Occipital lobe (tissue), 2 donors: Measurements from ENCODE around the genes CHST12 and LFNG.

GRCh38 chr7:1560119-1561021 lies 4.4 kb upstream of the TMEM184A start:
- RAMPAGE, long total RNA = no peak

- RAMPAGE, long total RNA = no peak
Observed at GRCh38 chr7:1567000-1567909, 2.6 kb downstream of the PSMG3 start.

GRCh38 chr7:1665112-1665561 lies 4.9 kb upstream of the ELFN1 start:
- RAMPAGE, long total RNA = no peak

DNA sequence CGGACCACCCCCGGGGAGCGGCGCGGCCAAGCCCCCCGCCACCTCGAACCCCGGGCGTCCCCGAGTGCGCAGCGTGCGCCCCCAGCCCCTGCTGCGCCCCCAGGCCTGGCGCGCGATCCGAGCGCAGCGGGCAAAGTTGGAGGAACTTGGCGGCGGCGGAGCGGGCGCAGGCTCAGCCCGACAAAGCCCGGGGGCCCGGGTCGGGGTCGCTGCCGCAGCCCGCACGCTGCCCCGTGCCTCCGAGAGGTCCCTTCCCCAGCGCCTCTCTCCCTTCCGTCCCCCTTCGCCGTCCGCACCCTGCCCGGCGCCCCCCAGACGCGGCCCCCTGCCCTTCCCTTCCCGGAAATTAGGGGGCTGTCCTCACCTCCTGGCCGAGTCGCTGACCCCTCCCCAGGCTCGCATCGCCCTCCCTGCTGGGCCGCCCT lies 337 bp downstream of the ELFN1 start:
- RAMPAGE, long total RNA = no peak

GRCh38 chr7:1848121-1849007 lies 178.3 kb downstream of the ELFN1 start:
- RAMPAGE, long total RNA = no peak

DNA sequence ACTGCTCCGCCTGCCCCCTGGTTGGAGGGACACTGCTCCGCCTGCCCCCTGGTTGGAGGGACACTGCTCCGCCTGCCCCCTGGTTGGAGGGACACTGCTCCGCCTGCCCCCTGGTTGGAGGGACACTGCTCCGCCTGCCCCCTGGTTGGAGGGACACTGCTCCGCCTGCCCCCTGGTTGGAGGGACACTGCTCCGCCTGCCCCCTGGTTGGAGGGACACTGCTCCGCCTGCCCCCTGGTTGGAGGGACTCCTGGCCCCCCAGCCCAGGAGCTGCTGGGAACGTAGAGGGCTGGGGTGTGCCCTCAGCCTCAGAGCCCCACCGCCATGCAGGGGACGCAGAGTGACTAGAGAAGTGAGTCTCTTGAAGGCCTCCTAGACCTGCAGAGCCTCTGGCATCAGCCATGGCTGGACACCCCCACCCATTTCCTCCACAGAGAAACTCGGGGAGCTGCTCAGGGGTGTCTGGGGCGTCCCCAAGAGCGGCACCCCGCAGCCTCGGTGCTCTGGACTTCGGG lies 191.7 kb downstream of the ELFN1 start:
- RAMPAGE, long total RNA = no peak

DNA sequence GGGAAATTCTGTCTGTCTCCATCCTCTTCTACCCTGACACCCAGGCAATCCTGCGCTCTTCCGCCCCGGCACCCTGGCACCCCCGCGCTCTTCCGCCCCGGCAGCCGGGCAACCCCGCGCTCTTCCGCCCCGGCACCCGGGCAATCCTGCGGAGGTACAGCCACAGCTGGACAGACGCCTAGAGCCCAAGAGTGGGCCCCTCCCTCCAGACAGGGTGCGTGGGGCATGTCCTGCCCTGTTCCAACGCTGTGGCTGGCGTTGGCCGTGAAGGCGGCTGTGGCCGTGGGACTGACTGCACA lies 253.3 kb downstream of the ELFN1 start:
- RAMPAGE, long total RNA = no peak

DNA sequence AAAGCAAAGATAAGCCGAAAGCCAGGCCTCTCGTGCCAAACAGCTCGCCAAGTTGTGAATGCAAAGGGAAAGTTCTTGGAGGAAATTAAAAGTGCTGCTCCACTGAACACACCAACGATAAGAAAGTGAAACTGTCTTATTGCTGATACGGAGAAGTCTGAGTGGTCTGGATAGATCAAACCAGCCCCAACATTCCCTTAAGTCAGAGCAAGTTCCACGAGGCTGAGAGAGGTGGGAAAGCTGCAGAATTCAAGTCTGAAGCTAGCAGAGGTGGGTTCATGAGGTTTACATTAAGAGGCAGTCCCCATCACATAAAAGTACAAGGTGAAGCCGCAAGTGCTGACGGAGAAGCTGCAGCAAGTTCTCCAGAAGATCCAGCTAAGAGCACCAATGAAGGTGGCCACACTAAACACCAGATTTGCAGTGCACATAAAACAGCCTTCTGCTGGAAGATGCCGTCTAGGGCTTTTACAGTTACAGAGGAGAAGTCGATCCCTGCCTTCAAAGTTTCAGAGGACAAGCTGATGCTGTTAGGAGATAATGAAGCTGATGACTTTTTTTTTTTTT lies 194.7 kb downstream of the MAD1L1 start:
- RAMPAGE, long total RNA = no peak

- RAMPAGE, long total RNA = no peak
Observed at GRCh38 chr7:2110678-2111776, 121.7 kb downstream of the MAD1L1 start.

GRCh38 chr7:2120206-2120928 lies 112.4 kb downstream of the MAD1L1 start:
- RAMPAGE, long total RNA = no peak

DNA sequence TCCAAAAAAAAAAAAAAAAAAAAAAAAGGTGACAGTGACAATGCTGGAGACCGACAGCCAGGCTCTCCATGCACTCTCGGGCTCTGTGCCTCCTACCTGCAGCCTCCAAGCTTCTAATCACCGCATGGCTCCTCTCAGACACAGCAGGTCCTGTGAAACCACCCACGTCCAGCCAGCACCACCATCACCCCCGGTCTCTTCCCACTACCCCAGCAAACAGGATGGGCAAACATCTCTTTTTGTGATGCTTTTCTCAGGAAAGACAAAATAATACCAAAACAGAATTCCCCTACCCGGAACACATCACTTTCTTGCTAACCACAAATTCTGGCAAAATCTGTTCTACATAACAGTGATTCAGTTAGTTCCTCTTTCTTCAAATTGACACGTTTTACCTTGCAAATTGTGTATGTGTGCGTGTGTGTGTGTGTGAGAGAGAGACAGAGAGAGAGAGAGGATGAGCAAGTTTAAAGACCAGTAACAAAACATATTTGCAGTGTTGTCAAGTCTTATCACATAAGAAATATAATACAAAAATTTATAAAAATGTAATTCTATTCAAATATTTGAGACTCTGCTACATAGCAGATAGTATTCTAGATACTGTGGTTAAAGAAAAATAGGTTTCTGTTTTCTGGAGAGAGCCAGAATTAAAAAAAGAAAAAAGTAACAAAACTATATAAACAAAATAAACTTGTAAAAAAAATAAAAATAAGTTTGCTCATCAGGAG lies 6.4 kb downstream of the SNX8 start:
- RAMPAGE, long total RNA = no peak

DNA sequence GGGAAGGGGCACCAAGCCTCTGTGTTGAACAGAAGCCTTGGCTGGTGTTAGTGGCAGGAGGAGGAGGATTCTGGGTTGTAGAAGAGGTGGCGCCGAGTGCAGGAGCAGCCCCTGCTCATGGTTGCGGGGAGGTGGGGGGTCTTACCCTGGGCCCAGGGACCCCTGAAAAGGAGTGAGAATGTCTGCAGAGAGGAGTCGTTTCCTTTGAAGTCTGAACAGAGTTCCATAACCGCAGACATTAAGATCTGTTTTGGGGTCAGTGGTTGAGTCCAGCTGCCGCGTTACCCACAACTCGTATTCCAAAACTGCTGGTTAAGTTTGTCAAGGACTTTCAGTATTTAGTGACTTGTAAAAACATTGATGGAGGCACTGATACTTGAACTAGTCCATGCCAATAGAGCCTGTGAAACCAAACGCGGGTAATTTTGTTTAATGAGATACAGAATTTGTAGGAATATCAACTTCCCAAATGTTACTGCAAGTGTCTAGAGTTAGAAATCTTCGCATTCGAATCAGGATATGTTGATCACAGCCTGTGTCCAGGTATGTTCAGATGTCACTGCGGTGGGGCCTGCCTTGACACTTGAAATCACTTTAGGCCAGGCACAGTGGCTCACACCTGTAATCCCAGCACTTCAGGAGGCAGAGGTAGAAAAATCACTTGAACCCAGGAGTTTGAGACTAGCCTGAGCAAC lies 21.1 kb downstream of the EIF3B start:
- RAMPAGE, long total RNA = no peak

- RAMPAGE, long total RNA = no peak
Observed at GRCh38 chr7:2402992-2403731, at the start of gene CHST12. Gene CHST12, plus strand, starts transcription at chr7:2403611.

DNA sequence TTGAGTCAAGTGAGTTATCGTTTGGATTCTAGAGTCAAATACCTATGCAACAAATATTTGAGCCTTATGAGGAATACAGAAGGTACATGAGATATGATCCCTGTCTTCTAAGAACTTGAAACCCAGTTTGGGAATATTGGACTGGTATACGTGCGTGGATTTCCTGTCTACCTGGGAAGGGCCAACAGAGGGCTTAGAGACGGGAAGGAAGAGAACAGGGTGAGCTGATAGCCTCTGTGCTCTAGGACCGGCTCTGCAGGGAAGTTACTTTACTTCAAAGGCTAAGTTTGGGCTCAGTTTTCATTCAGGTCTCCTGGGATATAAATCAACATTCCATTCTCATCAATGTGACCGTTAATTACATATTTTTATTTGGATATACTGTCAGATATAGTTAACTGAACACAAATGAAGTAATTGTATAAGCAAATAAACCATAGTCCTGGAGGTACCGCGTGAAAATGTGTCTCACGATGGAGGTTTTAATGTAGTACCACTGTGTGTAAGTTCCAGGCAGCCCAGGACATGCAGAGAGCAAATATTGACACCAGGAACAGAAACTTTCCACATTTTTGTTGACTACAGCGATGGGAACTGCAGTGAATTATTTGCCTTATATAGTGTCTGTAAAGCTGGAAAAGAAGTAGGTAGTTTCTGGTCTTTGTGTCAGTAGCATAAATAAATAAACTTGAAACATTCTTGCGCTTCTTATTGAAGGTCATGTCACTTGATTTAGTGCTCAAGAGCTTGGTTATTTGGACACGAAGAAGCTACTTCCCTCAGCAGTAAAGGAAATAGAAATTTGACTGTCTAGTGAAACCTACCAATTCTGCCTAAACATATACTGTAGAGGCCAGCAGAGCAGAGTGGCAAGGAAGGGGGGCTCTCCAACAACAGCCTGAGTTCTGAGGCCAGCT lies 8.7 kb downstream of the CHST12 start:
- RAMPAGE, long total RNA = no peak

GRCh38 chr7:2519421-2519900 lies at the start of gene LFNG:
Gene LFNG, plus strand, starts transcription at chr7:2519774.
- RAMPAGE, long total RNA = no peak

GRCh38 chr7:2524589-2525177 lies 5.1 kb downstream of the LFNG start:
- RAMPAGE, long total RNA = no peak

GRCh38 chr7:2553851-2554759 lies 1.2 kb downstream of the BRAT1 start:
- RAMPAGE, long total RNA = no peak

DNA sequence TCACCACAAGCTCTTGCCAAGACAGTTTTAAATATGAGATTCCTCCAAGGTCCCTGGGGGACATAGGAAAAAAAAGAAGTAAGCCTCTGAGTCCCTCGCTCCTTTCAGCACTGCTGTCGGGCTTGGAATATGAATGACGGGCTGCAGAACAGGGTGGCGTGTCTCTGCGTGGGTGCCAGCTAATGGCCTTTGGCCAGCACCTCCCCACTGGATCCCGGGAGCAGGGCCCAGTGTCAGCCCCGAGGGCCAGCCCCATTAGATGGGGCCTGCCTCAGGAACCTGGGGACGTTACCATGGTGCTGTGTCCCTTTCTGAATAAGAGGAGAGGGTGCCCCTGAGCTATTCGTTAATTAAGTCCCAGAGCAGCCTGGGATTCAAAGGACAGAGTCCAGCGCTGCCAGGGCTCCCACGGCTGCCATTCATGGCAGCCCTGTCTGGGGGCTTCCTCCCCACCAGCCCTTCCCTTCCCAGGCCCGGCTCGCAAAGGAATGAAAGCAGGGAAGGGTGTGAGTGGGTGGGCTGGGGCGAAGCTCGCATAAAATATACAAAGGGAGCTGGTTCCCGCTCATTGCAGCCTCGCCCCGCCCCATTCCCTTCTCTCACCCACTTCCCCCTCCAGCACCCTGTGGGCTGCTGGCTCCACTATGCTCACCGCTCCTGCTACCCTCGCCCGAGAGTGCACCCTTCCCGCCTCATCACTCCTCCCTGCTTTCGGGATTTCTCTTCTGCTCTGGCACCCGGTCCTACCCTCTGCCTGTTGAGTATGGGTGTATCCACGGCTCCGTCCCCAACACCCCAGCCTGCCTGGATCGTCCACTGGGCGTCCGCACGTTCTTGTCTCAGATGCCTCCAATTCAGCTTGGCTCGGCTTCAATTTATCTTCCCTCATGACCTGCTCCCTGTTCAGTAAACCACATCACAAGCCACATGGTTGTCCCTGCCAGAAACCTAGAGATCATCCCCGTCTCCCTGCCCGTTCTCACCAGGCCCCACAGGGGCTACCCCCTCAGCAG lies 14.6 kb upstream of the TTYH3 start:
- RAMPAGE, long total RNA = no peak

- RAMPAGE, long total RNA = no peak
Observed at GRCh38 chr7:2647416-2648230, 15.8 kb downstream of the TTYH3 start.

GRCh38 chr7:2662430-2662602 lies 25.7 kb upstream of the AMZ1 start:
- RAMPAGE, long total RNA = no peak